ENCODE results near the genes SOSTDC1, TSPAN13 and AGR3.

DNA sequence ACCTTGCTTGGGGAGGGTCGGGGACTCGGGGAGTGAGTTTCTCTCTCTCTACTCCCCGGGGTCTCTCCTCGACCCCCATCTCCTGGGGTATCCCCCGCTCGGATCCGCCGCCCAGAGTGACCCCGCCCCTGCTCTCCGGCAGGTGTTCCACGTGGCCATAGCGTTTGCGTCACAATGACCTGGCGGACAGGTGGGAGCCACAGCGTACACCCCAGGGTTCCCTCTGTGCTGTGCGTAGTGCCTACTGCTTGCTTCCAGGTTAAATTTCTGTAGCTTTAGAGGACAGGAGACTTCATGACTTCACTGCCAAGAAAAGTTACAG is 432 bp upstream of the ICA1 start:
- PRO-cap, 10 experiments: peak in 8 of 10 experiments; most common plus-strand start position 174 of the sequence (in 5); most common minus-strand start position 118 of the sequence (in 5)

DNA sequence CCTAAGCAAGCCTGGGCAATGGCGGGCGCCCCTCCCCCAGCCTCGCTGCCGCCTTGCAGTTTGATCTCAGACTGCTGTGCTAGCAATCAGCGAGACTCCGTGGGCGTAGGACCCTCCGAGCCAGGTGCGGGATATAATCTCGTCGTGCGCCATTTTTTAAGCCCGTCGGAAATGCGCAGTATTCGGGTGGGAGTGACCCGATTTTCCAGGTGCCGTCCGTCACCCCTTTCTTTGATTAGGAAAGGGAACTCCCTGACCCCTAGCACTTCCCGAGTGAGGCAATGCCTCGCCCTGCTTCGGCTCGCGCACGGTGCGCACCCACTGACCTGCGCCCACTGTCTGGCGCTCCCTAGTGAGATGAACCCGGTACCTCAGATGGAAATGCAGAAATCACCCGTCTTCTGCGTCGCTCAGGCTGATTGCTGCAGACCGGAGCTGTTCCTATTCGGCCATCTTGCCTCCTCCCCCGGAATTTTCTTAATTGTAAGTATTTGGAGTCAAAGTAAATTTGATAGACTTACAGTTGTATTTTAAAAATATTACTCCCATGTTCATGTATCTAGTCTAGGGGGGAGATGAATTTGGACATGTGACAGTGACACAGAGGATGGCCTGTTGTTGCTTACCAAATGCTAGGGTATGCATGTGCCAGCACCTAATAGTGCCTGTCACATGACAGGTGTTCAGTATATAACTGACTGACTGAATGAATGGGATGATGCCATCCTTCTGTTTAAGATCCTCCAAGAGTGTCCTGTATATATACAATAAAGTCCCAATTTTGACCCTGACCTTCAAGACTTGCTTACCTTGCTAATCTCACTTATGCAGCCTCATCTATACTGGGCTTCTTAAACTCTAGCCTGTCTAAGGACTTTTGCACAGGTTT is 42.0 kb upstream of the ICA1 start:
- PRO-cap, 10 experiments: peak in 5 of 10 experiments; most common plus-strand start position 397 of the sequence (in 2); most common minus-strand start position 293 of the sequence (in 5)

- PRO-cap, 10 experiments: peak in 3 of 10 experiments; most common plus-strand start chr7:8435106 (in 3); most common minus-strand start chr7:8435006 (in 2)
These were observed 1.4 kb downstream of the NXPH1 start for GRCh38 chr7:8434792-8435231.

DNA sequence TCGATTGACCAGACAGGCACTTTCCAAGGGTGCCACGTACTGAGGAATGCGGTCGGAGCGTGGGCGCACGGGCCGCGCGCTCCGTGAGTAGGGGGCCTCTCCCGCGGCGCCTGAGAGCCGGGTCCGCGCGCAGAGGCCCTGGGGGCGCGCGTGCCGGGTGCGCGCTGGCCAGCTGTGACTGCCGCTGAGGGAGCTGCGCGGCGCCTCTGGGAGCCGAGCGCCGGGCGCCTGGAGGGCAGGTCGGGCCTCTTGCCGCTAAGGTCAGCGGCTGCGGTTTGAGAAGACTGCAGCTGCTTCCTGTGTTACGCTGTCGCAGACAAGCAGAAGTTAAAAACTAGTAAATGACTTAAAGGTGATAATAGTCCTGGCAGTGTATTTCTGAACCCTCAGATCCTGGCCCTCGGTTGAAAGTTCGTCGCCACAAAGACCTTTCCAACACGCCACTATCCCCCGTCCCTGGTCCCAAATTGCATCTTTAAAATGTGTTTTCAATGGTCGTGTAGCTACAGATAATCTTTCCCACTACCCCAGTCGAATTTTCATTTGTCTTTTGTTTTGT is 506 bp upstream of the NDUFA4 start:
- PRO-cap, 10 experiments: peak in 10 of 10 experiments; most common plus-strand start position 175 of the sequence (in 8)

DNA sequence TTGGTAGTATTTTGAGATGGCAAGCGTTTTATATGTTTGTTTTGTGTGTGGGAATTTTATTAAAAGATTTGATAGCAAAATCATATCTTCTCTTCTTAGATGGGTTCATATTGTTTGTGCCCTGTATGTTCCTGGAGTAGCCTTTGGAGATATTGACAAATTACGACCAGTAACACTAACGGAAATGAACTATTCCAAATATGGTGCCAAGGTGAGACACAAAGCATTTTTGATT is 49.0 kb downstream of the PHF14 start:
- PRO-cap, 10 experiments: no peak in any of the 10 experiments

GRCh38 chr7:12496750-12497519 is 7.3 kb upstream of the ENSG00000226690 start:
- PRO-cap, 10 experiments: peak in 1 of 10 experiments; most common plus-strand start chr7:12497202 (in 1)

- PRO-cap, 10 experiments: no peak in any of the 10 experiments
These were observed 14.5 kb upstream of the SCIN start for GRCh38 chr7:12556038-12556385.

- PRO-cap, 10 experiments: peak in 1 of 10 experiments; most common plus-strand start chr7:13980350 (in 1)
These were observed 9.3 kb downstream of the ETV1 start for GRCh38 chr7:13980051-13980610.

DNA sequence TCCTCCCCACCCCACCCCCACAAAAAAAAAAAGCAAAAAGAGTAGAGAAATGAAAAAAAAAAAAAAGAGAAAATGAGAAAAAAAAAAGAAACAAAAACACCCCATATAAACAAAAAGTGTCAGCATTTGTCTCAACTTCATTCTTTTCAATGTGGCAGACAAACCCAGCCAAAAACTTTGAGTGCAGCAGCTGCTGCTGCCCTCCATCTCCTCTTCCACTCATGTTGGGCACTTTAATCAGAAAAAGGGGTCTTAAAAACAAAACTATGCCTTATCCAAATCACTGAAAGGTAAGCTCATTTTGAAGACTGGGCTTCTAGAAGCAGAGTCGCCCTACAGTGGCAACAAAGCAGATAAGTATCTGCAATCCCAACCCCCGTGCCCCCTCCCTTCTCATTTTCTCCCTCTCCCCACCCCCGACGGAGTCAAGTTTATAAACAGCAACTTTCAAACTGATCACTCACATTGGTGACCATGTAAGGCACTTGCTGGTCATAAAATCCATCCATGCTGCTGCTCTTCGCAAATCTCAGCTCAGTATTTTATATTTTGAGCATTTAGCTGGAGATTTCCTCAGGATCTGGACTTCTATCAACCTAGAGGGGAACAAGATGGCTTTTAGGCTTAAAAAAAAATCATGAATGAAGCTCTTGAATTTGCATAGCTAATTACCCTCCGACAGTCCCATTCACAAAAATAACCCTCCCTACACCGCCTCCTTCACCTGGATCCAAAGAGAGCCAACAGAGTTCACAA is 744 bp downstream of the ETV1 start:
- PRO-cap, 10 experiments: no peak in any of the 10 experiments

DNA sequence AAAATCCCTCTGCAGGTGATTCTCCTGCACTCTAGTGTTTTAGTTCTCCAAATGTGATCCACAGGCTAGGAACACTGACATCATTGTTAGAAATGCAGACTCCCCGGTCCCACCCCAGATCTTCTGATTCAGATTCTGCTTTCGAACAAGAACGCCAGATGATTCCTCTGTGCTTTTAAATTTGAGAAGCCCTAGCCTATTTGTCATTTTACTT is 165.4 kb upstream of the ETV1 start:
- PRO-cap, 10 experiments: peak in 2 of 10 experiments; most common minus-strand start position 109 of the sequence (in 2)

GRCh38 chr7:14671540-14671873 is 231.0 kb downstream of the DGKB start:
- PRO-cap, 10 experiments: no peak in any of the 10 experiments

- PRO-cap, 10 experiments: no peak in any of the 10 experiments
These were observed 97.8 kb downstream of the AGMO start for GRCh38 chr7:15464098-15464310.

DNA sequence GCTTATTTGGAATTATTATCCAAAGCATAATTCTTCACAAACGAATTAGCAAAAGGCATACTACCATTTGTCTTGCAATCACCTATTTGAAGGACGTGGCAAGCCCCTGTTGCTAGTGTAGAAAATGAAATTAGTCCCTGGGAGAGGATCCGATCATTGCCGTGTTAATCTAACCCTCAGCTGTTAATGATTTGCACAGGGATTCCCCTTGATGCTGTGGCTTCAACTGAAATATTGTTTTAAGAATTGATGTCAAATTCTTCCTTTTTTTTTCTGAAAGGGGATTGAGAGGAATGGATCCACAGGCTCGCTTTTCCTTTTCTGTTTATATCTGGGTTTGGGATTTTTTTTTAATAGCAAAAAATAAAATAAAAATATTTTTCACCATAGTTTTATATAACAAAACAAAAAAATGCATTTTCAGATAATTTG is 4.5 kb downstream of the AGMO start:
- PRO-cap, 10 experiments: no peak in any of the 10 experiments

- PRO-cap, 10 experiments: no peak in any of the 10 experiments
These were observed 2.1 kb downstream of the MEOX2 start for GRCh38 chr7:15684416-15684823.

- PRO-cap, 10 experiments: peak in 2 of 10 experiments; most common plus-strand start chr7:16465947 (in 2); most common minus-strand start chr7:16465488 (in 1)
These were observed at the start of gene SOSTDC1 for GRCh38 chr7:16465203-16466126. Gene SOSTDC1, minus strand, starts transcription at chr7:16465738.

DNA sequence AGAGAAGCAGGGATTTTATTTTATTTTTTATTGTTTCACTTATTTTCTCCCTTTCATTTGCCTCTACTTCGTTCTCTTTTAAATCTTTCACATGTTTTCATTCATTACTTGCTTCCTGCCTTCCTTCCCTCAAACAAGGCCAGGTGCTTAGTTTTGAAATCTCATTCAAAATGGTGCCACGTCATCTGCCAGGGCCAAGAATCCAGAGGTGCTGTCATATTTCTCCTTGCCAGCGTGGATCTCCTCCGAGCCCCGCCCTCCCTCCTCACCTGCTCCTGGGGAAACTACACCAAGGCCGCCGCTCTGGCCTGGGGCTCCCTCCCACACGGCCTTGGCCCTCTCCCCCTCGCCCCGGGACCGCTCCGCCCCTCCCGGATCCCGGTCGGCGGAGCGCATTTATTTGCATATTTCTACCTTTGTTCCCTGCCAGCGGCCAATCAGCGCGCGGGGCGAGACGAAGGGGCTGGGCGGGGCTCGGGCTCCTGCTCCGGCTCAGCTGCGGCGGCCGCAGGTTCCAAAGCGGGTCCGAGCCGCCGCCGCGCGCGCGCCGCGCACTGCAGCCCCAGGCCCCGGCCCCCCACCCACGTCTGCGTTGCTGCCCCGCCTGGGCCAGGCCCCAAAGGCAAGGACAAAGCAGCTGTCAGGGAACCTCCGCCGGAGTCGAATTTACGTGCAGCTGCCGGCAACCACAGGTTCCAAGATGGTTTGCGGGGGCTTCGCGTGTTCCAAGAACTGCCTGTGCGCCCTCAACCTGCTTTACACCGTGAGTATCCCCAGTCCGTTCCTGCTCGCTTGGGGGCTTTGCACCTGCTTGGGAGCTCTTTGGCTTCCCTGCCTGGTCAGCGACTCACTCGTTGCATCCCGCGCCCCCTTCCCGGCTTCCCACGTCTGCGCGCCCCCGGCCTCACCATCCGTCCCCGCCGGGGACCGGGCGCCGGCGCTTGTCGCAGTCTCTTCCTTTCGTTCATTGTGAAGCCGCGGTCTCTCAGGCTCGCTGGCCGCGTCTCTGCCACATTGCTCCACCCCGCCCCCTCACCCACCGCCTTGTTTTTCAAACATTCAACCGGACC is at the start of gene TSPAN13:
TSS of gene TSPAN13 (plus strand) at position 488 of the 1,070 bp plus-strand sequence.
- PRO-cap, 10 experiments: peak in 10 of 10 experiments; most common plus-strand start position 510 of the sequence (in 10); most common minus-strand start position 969 of the sequence (in 9)

- PRO-cap, 10 experiments: peak in 1 of 10 experiments; most common plus-strand start chr7:16759412 (in 1); most common minus-strand start chr7:16759418 (in 1)
These were observed 5.6 kb downstream of the TSPAN13 start for GRCh38 chr7:16759165-16759590.

- PRO-cap, 10 experiments: no peak in any of the 10 experiments
These were observed 31.2 kb downstream of the AGR3 start for GRCh38 chr7:16850523-16851044.

- PRO-cap, 10 experiments: peak in 8 of 10 experiments; most common plus-strand start chr7:16882129 (in 4); most common minus-strand start chr7:16881971 (in 4)
These were observed at the start of gene AGR3 for GRCh38 chr7:16881729-16882206. Gene AGR3, minus strand, starts transcription at chr7:16881983.

GRCh38 chr7:17009188-17009895 is 127.6 kb upstream of the AGR3 start:
- PRO-cap, 10 experiments: peak in 1 of 10 experiments; most common plus-strand start chr7:17009660 (in 1)